Osteocyte (in vitro differentiated cells): ENCODE measurements around the gene TADA3.

- PRO-cap, result no peak
These were observed 8.1 kb downstream of the CAV3 start for GRCh38 chr3:8741532-8742333.

DNA sequence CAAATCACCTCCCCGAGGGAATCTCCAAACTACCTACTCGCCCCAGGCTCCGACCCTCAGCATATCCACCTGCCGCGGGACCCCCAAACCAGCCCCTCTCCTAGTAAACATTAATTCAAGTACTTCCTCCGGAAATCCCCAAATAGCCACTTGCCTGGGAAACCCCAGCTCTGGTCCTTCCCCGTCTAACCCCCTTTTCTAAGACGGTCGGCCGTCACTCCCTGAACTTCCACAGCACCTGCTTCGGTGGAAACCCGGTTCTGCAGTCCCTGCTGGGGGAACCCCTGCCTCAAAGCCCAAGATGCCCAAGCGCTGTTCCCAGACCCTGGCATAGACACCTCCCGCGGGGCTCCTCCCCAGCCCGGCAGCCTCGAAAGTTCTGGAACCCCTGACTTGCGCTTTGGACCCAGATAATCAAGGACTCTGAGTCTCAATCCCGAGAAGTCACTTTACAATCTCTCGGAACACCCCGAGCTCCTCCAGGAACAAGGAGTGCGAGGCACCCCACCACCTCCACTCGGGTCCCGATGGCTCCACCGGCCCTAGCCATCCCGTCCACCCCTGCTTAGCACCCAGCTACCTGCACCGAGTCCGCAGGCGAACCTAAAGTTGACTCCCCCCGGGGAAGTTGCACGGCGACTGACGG is 639 bp downstream of the OXTR start:
- PRO-cap, result no peak

- PRO-cap, result no peak
These were observed 1.7 kb upstream of the RAD18 start for GRCh38 chr3:8964629-8965623.

DNA sequence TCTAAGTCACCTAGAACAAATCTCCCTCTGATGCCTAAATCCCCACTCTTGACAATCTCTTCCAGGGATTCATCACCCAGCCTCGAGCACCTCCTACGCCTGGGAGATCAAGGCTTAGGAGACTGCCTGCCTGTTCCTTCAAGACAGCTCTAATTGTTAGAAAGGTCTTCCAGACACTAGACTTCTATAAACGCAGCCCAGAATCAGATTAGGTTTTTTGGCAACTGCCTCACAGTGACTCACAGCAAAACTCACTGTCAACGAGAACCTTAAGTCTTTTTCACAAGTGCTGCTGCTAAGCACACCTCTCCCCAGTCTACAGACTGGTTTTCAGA is 23.1 kb downstream of the SRGAP3 start:
- PRO-cap, result no peak

GRCh38 chr3:9361395-9362072 is 1.3 kb upstream of the THUMPD3 start:
- PRO-cap, result no peak

- PRO-cap, result no peak
These were observed 1.6 kb downstream of the SETD5 start for GRCh38 chr3:9399155-9399341.

DNA sequence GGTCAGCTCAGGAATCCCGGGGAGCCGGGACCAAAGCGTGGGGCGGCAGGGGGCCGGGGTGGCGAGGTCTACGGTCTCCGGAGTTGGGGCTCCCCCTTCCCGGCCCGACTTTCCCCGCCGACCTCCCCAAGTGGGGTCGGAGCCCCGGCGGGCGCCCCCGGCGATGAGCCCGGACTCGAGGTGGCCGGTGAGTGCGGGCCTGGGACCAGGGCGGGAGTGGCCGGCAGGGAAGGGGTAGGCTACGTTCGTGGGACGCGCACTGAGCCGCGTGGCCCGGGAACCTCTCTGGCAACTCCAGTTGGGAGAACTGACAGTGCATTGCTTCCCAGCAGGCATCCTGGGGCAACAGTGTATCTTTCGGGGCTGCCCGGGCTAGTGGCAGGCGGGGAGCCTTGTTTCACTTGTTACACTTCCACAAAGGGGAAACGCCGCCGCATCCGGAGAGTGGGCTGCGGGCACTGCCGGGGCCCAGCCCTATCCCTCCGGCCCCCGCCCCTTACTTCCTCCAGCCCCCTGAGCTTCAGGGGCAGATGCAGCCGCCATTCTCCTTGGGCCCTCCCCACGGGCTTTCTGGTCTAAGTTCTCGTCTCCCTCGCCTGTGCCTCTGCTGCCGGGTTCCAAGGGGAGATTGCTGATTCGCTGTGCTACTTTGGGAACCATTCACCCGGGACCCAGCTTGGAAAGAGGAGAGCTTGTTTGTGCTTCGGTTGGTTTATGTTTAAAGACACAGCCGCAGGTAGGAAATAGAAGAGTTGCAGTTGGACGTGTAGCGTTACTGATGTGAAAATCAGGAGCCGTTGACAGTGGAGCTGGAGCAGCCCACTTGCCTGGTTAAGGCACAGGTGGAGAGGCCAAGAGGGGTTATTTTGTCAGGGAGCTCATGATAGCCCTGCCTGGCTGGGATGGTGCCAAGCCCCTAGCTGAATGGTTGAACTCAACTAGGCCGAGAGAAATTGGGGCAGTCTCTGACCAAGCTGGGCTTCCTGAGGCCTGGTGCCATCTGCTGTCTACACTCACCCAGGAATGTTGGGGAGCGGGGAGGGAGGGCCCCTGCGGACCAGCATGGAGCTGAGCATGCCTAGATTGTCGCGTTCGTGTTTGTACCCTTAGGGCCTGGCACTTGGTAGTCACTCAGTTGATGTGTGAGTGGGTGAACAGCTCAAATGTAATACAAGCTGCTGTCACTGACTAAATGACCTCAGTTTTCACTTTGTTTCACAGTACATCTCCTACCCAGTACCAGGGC is 840 bp downstream of the BRPF1 start:
- PRO-cap, result no peak

DNA sequence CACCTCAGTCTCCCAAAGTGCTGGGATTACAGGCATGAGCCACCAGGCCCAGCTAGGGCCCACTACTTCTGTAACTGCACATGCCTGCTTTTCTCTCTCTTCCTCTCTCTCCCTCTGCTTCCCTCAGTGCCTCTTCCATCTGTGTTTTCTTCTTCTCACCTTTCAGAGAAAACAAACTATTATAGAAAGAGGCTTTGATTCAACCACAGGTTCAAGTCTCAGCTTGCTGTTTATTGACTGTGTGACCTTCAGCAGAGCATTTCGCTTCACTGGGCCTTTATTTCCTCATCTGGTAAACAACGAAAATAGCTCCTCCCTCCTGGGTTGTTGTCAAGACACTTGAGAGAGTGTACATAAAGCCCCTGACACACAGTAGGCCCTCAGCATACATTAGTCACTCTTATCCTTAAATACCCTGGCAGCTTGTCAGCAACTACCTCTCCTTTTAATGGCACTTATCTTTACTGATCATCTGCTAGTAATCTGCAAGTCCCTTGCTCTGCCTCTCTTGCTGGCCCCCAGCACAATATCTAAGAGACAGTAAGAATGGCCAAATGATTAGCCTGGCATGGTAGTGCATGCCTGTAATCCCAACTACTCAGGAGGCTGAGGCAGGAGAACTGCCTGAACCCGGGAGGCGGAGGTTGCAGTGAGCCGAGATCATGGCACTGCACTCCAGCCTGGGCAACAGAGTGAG is 10.0 kb downstream of the TADA3 start:
- PRO-cap, result no peak

GRCh38 chr3:9783954-9784501 is 8.2 kb downstream of the TADA3 start:
- PRO-cap, result no peak

- PRO-cap, result bidirectional peak, plus-strand start at chr3:9792495, minus-strand start at chr3:9792387; bidirectional peak, plus-strand start at chr3:9793082, minus-strand start at chr3:9792701
These were observed at the start of gene TADA3 for GRCh38 chr3:9791934-9792877. Gene TADA3 (minus strand): TSS chr3:9792473.

DNA sequence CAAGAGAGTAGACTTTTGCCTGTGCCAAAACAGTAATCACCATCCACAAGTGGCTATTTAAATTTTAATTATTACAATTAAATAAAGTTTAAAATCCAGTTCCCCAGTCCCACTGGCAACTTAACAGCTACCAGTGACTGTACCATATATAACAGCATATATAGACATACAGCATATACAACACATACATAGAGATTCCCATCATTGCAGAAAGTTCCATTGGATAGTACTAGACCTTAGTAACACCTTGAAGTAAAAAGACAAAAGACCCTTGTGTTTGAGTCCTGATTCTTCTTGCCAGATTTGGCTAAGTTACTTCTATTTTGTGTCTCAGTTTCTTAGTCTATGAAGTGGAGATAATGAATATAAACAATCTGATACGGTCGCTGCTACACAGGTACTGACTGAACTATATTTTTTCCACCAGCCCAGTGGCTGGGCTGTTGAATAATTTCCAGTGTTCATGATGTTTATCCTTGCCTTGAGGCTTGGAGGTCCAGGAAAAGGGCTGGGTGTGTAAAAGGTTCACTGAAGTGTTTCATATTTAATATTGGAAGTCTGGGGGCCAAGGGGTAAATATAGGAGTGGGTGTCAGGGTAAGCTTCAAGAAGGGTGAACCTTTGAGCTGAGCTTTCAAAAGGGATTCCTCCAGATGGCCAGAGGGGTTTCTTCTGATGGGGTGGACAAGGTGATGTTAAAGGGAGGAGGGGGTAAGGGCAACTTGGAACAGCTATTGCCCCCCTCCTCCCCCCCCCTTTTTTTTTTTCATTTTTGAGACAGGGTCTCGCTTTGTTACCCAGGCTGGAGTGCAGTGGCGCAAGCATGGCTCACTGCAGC is 2.4 kb upstream of the TTLL3 start:
- PRO-cap, result no peak

DNA sequence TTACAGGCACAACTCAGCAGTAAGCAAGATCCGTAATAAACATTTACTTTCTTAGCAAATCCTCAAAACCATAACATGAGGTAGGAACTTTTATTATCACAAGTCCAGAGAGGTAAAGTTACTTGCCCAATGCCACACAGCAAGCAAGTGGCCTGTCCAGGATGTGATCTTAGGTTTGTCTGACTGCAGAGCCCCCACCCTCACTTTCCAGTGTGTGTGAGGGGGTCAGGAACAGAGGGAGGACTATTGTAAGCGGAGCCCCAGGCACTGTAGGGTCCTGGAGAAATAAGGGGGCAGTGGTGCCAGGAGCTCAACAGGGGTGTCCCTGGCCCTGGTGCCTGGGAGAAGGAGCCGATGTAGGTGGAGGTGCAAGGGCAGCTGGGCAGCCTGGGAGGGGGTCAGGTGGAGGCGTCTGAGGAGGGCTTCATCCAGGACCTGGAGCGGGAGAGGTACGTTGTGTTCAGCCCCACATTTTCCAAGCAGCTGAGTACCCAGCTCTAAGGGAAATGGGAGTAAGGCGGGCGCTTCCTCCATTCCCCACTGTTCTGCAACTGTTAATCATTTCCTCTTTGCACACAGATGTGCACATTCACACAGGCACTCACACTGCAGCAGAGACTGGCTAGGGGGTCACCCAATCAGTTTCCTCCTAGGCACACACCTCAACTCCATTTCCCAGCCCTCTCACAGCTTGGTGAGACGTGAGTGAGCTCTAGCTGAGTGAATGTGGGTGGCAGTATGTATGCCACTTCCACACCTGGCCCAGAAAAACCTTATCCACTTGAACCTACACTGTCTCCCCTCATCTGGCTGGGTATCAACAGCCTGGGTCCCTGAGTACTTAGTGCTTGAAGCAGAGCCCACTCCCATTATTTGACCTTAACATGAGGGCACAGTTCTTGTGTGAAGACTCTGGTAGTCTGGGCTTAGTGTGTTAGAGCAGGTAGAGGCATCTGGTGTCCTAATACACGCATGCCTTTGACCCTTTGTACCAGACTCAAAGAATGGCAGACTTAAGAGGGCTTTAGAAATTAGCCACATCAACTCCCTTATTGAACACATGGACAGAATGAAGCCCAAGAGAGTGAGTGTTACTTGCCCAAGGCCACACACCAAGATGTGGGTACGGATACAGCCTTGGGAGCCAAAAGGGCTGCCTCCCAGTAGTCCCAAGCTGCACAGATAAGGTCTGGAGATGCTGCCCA is 5.6 kb downstream of the RPUSD3 start:
- PRO-cap, result no peak

GRCh38 chr3:9862490-9863151 is 17.4 kb downstream of the CIDEC start:
- PRO-cap, result unidirectional peak, plus-strand start at chr3:9862934

GRCh38 chr3:9903282-9903587 is 587 bp downstream of the IL17RE start:
- PRO-cap, result no peak

- PRO-cap, result no peak
These were observed 803 bp downstream of the CRELD1 start for GRCh38 chr3:9934447-9934826.

DNA sequence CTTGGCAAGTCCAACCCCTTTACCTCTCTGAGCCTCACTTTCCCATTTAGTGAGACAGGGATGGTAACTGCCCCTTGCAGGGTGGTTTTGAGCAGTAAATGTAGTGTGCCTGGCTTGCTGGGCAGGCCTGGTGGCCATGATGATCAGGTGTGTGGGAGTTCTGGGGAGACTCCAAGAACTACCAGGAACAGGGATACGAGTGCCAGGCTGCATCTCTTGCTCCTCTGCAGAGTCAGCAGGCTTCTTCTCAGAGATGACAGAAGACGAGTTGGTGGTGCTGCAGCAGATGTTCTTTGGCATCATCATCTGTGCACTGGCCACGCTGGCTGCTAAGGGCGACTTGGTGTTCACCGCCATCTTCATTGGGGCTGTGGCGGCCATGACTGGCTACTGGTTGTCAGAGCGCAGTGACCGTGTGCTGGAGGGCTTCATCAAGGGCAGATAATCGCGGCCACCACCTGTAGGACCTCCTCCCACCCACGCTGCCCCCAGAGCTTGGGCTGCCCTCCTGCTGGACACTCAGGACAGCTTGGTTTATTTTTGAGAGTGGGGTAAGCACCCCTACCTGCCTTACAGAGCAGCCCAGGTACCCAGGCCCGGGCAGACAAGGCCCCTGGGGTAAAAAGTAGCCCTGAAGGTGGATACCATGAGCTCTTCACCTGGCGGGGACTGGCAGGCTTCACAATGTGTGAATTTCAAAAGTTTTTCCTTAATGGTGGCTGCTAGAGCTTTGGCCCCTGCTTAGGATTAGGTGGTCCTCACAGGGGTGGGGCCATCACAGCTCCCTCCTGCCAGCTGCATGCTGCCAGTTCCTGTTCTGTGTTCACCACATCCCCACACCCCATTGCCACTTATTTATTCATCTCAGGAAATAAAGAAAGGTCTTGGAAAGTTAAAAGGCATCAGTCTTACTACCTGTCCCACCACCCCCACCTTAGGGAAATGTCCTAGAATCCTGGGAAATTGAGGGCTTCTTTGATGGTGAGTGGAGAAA is 7.8 kb downstream of the PRRT3 start:
- PRO-cap, result no peak

DNA sequence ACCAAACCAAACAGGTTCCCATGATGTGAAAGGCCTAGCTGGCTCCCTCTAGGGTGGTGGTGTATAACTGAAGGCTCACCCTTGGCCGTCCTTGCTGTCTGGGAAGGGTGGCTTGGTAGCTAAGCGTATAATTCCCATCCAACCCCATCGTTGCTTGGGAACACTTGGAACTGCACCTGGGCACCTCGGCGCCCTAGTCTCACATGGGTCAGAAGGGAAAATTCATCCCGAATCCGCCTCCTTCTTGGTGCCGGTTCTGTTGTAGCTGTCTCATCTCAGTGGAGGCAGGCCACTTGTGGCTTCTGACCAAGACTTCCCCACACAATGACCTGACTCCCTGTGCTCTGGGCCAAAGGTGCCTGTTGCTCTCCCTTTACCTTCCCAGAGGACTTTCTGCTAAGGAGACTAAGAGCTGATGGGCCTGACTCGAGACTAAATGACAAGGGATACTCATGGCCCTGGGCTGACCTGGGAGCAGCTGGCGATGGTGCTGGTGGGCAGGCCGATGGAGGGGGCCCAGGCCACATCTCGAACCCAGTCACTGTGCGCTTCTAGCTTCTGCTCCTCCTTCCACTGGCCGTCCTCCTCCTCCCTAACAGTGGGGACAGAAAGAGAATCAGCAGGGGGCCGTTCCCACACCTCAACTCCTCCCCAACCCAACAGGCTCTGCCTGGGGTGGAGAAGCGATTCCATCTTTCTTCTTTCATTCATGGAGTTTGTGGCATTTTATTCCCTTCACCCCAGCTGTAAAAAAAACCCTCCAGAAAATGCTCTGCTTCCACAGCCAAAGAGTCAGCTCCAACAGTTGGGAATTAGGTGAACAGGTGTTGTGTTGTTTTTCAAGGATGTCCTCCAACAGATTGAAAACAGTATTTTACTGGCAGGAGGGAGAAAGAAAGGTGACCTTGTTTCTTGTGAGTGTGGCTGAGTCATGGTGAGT is 12.1 kb upstream of the GHRL start:
- PRO-cap, result no peak

DNA sequence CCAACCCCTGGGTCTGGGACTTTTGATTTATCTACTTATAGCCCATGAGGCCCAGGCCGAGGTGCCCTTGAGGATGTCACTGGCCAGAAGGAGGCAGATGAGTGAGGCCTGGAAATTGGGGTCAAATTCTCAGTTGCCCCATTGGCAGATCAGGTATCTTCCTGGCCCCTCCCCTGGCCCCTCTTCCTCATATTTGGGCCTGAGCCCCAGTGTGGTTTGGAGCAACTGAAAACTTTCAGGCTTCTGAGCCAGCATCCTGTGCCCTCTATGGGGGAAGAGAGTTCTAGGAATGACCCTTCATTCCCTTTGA is 70.7 kb downstream of the ATP2B2 start:
- PRO-cap, result no peak

DNA sequence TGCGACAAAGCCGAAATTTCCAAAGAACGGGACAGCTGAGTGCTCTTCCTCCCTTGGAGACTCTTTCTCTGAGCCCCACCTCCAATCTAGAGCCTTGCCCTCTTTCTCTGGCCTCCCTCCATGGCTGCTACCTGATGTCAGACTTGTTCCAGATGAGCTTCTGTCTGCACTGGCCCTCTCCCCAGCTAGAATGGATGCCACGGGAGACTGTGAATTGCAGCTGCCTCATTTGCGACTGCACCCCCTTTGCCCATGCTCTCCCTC is 13.0 kb downstream of the ATP2B2 start:
- PRO-cap, result no peak

DNA sequence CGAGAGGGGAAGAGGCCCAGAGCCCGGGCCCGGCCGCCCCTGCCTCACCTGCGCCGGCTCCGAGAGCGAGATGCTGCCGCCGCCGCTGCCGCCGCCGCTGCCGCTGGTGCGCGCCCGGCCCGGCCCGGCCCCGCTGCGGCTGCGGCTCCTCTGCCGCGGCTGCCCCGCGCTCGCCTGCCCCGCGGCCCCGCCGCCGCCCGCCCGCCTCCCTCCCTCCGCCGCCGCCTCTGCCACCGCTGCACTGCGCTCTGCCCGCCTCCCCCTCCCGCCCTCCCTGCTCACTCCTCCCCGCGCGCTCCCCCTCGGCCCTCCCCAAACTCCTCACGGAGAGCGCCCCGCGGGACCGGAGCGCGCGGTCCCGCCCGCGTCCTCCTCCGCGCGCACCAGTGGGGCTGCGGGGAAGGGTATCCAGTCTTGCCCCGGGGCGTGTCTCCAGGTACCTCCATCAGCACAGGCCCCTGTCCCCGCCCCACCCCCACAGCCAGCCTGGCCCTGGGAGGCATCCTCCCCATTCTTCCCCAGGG is 108.1 kb upstream of the SLC6A11 start:
- PRO-cap, result no peak